ENCODE data around the genes FAM78A and PRRC2B.

- RRBS, result no CpG with 5 or more reads among the region's 12 CpGs
CAGE:
- cytosol, long polyA plus RNA, result no peak
- long polyA plus RNA, result no peak
- nucleus, long polyA plus RNA, result no peak
Observed at GRCh38 chr9:130494710-130495083, 49.9 kb downstream of the ASS1 start.

GRCh38 chr9:130623437-130624349 is 40.7 kb upstream of the PRDM12 start:
- RRBS, result 98% methylated on average over 4 of the region's 12 CpGs
CAGE:
- cytosol, long polyA plus RNA, result no peak
- long polyA plus RNA, result no peak
- nucleus, long polyA plus RNA, result no peak

GRCh38 chr9:130786832-130787569 is 48.1 kb upstream of the ABL1 start:
- RRBS, result 76% methylated on average over 1 of the region's 11 CpGs
CAGE:
- cytosol, long polyA plus RNA, result no peak
- long polyA plus RNA, result no peak
- nucleus, long polyA plus RNA, result no peak

DNA sequence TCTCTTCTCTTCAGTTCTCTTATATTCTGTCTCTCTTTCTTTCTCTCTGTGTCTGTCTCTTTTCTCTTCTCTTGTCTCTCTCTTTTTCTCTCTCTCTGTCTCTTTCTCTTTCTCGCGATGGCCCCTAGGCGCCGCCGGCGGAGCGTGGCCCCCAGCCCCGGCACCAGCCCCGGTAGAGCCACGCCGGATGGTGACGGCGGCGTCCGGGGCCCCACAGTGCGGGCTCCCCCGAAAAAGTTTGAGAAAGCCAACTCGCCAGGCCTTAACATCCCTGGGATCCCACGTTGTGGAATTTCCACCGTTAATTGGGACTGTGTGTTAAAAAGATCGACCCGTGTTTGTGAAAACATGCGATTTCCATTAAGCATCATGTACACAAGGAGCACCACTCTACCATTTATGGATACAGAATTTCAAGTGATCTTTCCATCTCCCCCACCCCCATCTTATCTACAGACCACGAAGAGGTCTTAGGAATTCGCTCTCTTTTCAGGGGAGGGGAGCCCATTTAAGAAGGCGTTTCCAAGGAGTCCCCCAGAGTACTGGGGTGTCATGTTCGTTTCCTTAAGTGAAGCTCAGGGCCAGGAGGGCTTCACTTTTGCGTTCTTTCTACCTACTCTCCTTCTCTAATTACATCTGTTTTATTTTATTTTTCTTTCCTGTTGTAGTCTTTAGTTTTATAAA is 756 bp downstream of the ABL1 start:
- RRBS, result no CpG with 5 or more reads among the region's 28 CpGs
CAGE:
- cytosol, long polyA plus RNA, result no peak
- long polyA plus RNA, result no peak
- nucleus, long polyA plus RNA, result no peak

DNA sequence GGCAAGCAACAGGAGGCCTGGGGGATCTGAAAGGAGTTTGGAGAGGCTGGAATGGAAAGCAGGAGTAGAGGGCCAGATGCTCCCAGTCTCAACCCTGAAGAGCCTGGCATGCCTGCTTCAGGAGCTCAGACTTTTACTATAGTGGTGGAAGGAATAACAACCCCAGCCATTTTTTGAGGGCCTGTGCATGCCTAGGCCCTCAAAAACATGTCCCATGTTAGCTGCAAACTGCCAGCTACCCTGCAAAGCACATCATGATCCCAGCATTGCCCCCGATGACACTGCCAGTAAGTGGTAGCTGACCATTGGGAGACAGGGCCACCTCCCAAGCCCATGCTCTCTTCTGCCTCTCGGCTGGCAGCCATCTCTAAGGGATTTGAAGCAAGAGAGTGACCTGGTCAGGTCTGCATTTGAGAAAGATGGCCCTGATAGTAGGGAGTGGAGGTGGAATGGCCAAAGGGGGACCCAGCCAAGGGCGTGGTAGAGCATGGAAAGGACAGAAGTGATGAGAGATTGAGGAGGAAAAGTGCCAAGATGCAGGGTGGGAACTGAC is 8.8 kb downstream of the ABL1 start:
- RRBS, result no CpG with 5 or more reads among the region's 3 CpGs
CAGE:
- cytosol, long polyA plus RNA, result no peak
- long polyA plus RNA, result no peak
- nucleus, long polyA plus RNA, result no peak

DNA sequence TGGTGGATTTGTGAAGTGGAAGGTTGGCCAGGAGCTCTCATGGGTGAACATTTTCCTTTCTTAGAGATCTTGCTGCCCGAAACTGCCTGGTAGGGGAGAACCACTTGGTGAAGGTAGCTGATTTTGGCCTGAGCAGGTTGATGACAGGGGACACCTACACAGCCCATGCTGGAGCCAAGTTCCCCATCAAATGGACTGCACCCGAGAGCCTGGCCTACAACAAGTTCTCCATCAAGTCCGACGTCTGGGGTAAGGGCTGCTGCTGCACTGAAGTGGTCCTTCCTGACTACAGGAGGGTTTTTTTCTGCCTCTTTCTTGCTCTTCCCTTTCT is 21.8 kb downstream of the QRFP start:
- RRBS, result no CpG with 5 or more reads among the region's 4 CpGs
CAGE:
- cytosol, long polyA plus RNA, result no peak
- long polyA plus RNA, result no peak
- nucleus, long polyA plus RNA, result no peak

- RRBS, result 86% methylated on average over 6 of the region's 30 CpGs
CAGE:
- cytosol, long polyA plus RNA, result no peak
- long polyA plus RNA, result no peak
- nucleus, long polyA plus RNA, result no peak
Observed at GRCh38 chr9:130886552-130887431, 9.8 kb downstream of the QRFP start.

DNA sequence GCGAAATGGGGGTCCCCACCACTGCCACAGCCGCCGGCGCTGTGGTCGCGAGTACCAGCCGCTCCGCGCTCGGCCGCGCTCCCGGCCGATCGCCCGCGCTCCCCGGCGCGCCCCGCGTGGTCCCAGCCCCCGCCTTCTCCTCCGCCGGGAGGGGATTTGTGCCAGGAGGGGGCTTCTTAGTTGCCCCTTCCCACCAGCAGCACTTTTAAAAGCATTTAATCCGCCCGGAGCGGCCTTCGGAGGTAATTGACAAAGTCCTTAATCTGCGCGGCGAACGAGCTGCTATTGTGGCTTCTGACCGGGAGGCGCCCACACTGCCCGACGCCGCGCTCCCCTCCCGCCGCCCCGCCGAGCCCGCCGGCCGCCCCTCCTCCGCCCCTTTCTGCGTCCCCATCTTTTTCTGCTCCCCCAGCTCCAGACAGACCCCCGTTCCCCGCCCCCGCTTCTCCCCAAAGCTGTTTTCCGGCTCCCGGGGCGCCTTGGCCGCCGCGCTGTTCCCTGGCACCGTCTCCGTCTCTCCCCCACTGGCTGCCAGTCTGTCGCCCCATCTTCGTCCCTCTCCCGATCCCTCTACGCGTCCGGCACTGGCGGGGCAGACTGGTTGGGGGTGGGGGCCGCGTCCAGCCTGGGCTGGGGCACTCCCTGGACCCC is 658 bp upstream of the FIBCD1 start:
- RRBS, result 4% methylated on average over 59 of the region's 68 CpGs
CAGE:
- cytosol, long polyA plus RNA, result no peak
- long polyA plus RNA, result no peak
- nucleus, long polyA plus RNA, result no peak

GRCh38 chr9:131010596-131011138 is 1.7 kb downstream of the LAMC3 start:
- RRBS, result 52% methylated on average over 5 of the region's 12 CpGs
CAGE:
- cytosol, long polyA plus RNA, result no peak
- long polyA plus RNA, result no peak
- nucleus, long polyA plus RNA, result no peak

GRCh38 chr9:131149844-131151120 is 24.9 kb downstream of the NUP214 start:
- RRBS, result no CpG with 5 or more reads among the region's 11 CpGs
CAGE:
- cytosol, long polyA plus RNA, result no peak
- long polyA plus RNA, result no peak
- nucleus, long polyA plus RNA, result no peak

DNA sequence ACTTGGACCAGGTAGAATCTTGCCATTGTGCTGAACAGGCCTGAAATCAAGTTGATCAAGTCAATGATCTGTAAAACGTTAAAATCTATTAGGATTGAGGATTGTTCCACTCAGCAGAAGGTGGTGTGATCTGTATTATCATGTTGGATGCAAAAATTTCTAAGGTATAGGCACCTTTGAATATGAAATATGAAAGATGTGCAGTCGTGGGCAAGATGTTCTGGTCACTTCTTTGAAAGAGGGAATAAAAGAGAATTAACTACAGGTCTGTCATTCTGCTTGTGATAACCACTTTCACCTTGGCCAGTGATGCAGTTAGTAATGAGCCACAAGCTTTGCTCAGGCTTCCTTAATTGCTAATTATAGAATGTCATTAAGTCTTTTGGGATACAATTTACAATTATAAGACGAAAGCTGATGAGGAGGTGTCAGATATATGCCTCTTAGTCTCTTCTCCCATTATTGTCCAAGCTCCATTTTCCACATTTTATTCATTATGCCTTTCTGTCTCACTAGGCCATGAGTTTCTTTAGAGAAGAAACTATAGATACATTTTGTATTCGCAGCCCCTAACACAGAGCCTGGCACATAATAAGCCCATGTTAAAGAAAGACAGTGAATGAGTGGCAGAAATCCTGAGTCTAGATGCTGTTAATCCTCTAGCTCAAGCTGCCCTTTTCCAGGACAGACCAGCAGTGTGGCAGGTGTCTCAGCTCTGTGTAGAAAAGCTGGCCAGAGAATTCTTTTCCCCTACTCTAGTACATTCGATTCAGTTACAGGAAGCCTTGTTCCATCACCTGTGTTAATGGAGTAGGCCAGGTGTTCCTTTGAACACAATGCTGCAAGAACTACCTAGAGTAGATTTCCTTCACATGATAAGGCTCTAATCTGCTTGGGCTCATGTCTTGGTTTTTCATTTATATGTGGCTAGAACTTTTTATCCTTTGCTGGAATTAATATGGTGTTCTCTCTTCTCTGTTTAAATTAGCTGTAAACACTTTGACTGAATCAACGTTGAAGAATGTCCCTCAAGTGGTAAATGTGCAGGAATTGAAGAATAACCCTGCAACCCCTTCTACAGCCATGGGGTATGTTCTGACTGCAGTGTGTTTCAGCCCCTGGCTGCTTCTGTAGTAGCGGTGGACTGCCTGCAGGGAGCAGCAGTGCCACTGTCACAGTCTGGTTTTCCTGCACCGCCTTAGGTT is 52.3 kb downstream of the NUP214 start:
- RRBS, result no CpG with 5 or more reads among the region's 8 CpGs
CAGE:
- cytosol, long polyA plus RNA, result no peak
- long polyA plus RNA, result no peak
- nucleus, long polyA plus RNA, result no peak

- RRBS, result no CpG with 5 or more reads among the region's 17 CpGs
CAGE:
- cytosol, long polyA plus RNA, result no peak
- long polyA plus RNA, result no peak
- nucleus, long polyA plus RNA, result no peak
Observed at GRCh38 chr9:131263977-131264629, 12.2 kb downstream of the FAM78A start.

- RRBS, result 3% methylated on average over 68 of the region's 132 CpGs
CAGE:
- cytosol, long polyA plus RNA, result no peak
- long polyA plus RNA, result no peak
- nucleus, long polyA plus RNA, result no peak
Observed at GRCh38 chr9:131276408-131277355, at the start of gene FAM78A. TSS of gene FAM78A (minus strand) at chr9:131276510.

DNA sequence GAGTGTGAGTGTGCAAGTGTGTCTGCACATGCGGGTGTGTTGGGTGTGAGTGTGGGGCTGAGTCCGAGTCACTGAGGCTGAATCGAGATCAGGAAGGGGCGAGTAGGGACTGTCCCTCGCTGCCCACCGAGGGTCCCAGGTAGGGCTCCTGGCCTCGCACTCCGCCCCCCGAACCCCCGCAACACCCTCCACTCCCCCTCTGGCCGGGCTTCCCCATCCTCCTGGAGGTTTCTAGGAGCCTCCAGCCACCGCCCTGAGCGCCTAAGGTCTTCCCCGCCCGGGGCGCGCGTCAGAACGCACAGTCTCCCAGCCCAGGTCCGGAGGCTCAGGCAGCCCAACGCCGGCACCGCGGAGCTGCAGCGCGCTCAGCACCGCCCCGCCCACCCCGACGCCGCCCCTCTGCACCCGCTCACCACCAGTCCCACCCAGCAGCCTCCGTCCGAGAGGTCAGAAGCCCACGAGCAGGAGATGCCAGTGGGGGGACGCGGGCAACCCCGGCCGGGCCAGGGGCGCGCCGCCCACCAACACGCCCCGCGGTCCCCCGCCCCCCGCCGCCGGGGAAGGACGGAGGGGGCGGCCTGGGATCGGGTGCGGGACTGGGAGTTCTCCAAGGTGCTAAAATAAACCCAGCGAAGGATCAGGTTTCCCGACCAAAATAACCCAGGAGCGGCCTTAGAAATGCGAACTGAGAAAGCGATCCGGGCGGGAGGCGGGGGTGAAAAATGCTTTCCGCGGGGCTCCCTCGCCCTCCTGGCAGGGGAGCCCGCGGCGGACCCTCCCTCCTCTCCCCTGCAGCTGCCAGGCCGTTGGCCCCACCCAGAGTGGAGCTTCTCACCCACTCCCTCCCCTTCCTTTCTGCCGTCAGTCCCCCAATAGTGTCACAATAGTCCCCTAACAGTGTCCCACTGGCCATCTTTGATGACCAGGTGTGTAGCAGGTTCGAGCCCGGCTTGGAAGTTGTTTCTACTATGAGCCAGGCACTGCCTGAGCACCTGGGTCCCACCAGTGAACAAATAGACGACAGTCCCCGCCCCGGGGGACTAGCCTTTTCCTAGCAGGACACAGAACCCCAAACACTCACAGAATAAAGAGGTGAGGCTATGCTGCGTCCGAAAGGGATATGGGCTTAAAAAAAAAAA is 6.6 kb upstream of the FAM78A start:
- RRBS, result 15% methylated on average over 25 of the region's 76 CpGs
CAGE:
- cytosol, long polyA plus RNA, result no peak
- long polyA plus RNA, result no peak
- nucleus, long polyA plus RNA, result no peak

- RRBS, result 4% methylated on average over 14 of the region's 52 CpGs
CAGE:
- cytosol, long polyA plus RNA, result no peak
- long polyA plus RNA, result no peak
- nucleus, long polyA plus RNA, result no peak
Observed at GRCh38 chr9:131372745-131373552, 20.9 kb upstream of the PRRC2B start.

DNA sequence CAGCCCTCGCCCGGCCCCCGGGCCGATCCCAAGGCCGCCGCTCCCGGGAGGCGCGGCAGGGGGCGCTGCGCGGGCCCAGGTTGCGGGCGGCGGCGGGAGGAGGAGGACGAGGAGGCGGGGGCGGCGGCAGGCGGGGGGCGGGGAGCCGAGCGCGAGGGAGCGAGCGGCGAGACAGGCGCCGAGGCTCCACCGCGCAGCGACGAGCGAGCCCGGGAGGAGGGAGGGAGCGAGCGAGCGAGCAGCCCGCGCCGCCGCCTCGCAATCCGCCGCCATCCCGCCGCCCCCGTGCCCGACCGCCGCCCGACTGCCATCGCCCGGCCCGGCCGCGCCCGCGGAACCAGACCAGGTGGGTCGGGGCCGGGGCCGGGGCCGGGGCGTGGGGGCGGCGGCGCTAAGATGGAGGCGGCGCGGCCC is at the start of gene PRRC2B:
TSS of gene PRRC2B (plus strand) at position 169 of the 414 bp plus-strand sequence.
- RRBS, result under 1% methylated on average over 27 of the region's 71 CpGs
CAGE:
- cytosol, long polyA plus RNA, result no peak
- long polyA plus RNA, result no peak
- nucleus, long polyA plus RNA, result no peak

- RRBS, result no CpG with 5 or more reads among the region's 8 CpGs
CAGE:
- cytosol, long polyA plus RNA, result no peak
- long polyA plus RNA, result no peak
- nucleus, long polyA plus RNA, result no peak
Observed at GRCh38 chr9:131396824-131397659, 3.2 kb downstream of the PRRC2B start.

- RRBS, result no CpG with 5 or more reads among the region's 14 CpGs
CAGE:
- cytosol, long polyA plus RNA, result no peak
- long polyA plus RNA, result no peak
- nucleus, long polyA plus RNA, result no peak
Observed at GRCh38 chr9:131447528-131447973, 53.7 kb downstream of the PRRC2B start.

DNA sequence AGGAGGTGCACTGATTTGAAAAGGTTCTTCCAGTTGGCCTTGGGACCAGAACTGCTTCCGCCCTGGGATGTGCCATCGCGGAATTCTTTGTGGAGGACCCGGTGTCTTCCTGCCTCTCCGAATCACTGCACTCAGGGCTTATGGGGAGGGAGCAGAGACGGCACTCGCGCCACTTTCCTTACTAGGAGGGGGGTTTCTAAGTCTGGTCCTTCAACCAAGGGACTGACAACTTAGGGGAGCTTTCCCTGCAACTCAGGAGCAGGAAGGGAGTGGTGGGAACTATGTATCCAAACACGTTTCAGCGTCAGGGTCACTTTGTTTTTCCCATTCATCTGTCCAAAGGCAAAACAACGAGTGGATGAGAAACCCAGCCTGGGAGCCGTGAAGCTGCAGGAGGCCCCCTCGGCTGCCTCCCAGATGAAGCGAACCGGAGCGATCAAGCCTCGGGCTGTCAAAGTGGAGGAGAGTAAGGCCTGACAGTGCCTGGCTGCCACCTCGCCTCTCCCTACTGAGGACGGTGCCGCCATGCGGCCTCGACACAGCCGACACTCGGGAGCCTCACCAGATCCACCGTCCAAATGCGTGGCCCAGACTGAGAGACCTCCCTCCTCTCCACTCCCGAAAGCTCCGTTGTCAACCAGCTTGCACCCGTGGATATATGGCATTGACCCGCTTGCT is 7.2 kb upstream of the POMT1 start:
- RRBS, result no CpG with 5 or more reads among the region's 30 CpGs
CAGE:
- cytosol, long polyA plus RNA, result no peak
- long polyA plus RNA, result no peak
- nucleus, long polyA plus RNA, result no peak

DNA sequence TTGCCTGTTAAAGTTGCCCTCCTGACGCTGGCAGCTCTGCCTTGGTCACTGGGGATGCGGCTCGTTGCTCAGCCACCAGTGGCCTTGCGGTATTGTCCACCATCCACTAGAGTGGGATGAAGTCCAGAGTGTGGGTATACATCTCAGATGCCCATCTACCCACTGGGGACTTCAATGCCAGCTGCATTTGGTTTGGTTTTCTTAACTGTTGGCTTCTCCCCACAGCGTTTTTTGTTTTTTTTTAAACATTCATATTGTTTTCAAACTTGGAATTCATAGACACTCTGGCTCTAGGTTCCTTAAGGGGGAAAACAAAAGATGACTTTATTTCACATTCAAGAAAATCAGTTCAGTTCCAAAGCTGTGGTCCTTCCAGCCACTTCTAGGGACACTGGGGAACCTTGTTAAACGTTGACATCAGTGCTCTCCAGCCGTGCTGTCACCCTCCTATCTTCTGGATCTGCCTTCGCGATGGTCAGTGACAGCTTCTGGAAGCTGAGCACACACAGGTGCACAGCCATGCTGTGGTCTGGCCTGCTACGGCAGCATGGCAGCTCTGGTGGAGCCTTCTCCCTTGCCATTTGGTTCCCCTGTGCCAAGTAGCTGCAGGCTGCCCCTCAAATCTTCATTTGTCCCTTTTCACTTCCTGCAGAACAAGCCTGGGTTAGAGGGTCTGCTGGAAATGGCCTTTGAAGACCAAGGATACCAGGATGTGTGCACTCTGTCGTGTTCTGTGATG is 3.8 kb upstream of the POMT1 start:
- RRBS, result no CpG with 5 or more reads among the region's 11 CpGs
CAGE:
- cytosol, long polyA plus RNA, result no peak
- long polyA plus RNA, result no peak
- nucleus, long polyA plus RNA, result no peak